ENCODE data around the genes DMAP1 and ZSWIM5.

GRCh38 chr1:44212722-44213131, 544 bp upstream of the DMAP1 start:
- PRO-cap = no peak

- PRO-cap = bidirectional peak, plus-strand start at chr1:44213471, minus-strand start at chr1:44213401
Measured at GRCh38 chr1:44213143-44214145, at the start of gene DMAP1. Gene DMAP1, plus strand, starts transcription at chr1:44213471.

DNA sequence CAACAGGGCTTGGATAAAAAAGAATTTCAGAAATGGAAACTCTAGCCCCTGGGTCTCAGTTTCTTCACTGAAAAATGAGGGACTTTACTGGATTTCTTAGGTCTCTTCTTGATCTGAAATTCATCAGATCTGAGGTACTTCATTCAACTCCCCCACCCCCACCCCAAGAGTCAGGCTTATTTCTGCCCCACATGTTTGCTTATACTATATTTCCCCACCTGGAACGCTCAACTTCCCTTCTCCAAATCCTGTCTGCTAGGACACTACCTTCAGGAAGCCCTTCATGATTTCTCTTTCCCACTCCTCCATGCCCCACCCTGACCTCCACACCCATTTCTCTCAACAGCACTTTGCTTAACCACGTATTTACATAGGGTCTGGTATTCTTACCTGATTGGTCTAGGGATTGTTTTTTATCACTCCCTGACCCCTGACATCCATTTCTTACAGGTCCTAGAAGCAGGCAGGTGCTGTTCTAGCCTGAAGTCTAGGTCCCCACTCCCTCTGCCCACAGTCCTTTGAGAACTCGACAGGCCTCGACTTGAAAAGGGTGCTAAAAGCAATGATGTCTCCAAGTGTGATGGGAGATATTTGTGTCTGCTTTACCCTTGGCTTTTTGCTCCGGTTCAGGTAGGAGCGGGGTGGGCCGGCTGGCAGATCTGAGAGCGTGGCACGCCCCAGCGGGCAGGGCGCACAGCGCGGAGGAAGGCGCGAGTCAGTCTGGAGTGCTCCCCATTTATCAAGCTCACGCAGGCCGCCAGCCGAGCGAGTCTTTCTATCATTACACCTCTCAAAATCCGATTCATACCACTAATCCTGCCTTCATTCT, 47.5 kb downstream of the DMAP1 start:
- PRO-cap = no peak

DNA sequence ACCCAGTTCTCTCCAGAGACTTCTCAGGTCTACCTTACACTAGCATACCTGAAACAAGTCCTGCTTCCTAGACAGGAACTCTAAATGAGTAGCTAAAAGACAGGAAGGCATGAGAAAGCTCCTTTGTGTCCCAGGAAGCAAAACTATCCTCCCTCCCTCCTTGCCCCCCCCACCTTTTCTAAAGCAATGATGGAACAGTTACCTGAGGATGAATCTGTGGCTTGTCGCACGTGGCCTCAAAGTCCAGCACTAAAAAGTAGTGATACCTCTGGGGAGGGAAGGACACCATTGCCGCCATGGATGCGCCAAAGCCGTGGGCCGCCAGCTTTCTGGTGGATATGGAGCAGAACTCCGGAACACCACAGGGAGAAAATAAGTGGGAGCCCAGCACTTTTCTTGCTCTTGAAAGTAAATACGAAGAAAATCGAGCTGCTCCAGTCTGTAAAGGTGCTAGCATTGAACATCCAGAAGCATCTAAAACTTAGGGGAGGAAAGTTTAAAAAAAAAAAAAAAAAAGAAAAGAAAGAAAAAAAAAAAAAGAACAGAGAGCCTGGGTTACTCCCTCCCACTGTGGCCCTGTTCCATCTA, 16.1 kb downstream of the ERI3 start:
- PRO-cap = no peak

- PRO-cap = no peak
Measured at GRCh38 chr1:44352593-44353260, 2.3 kb downstream of the ERI3 start.

DNA sequence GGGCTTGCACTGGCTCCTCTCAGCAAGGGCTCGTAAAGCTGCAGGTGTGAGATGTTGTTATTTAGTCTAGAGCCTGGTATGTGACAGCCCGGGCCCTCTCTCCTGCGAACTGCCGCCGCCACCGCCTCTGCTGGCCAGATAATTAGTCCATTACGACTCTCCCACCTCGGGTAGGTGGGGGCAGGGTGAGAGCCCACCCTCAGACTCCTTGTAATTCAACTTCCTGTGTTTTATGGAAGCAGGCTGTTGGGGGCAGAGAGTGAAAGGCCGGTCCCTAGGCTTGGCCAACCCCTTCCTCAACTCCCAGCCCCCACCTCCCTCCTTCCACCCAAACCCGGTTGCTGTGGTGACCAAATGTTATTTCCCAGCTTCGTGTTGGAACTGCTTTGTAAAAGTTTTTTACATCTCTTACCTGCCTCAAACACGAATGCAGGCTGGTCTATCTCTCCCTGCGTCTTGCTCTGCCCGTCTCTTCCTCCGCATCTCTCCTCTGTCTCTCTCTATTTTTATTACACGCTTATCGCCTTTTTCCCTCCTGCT, 119.2 kb downstream of the RNF220 start:
- PRO-cap = no peak

DNA sequence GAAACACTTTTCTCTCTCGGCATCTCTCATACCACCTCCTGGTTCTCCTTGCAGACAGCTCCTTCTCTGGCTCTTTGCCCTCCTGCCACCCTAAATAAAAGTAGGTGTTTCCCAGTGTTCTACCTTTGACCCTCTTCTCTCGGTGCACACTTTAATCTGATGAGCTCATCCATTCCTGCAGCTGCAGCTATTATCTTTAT, 126.9 kb downstream of the TMEM53 start:
- PRO-cap = no peak

GRCh38 chr1:44617325-44617910, 56.9 kb downstream of the TMEM53 start:
- PRO-cap = no peak

DNA sequence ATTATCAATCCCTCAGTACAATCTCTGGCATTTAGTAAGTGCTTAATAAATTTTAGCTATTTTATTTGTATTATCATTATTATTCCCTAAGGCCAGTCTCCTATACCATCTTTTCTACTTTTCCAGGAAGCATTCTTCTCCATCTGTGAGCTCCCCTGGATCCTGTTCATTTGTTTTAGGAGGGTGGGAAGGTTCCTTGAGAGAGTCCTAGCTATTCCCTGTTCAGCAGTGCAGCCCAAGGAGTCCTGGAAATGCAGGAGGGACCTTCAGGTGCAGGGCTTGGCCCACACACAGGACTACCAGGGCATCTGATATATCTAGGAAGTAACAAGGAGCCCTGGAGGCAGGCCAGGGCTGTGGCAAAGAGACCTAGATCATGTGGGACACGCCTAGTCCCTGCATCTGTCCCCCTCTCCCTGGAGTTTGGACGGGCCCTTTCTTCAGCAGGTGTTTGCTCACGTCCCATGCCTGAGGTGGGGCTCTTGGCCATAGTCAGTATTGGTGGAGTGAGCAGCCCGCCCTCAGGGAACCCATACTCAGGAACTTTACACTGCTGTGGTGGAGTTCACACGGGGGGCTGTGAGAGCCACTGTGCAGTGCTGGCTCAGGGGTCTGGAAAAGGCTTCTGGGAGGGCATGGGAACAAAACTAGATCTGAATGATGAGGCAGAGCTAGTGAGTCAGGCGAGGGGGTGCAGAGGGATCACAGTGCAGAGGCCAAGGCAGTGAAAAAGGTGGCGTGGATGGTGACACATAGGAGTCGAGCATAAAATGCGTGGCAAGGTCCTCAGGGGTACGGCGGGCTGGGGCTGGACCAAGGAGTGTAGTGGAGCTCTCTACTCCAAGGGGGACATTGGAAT, 25.7 kb downstream of the TMEM53 start:
- PRO-cap = no peak

GRCh38 chr1:44757400-44757738, 17.7 kb downstream of the KIF2C start:
- PRO-cap = no peak

DNA sequence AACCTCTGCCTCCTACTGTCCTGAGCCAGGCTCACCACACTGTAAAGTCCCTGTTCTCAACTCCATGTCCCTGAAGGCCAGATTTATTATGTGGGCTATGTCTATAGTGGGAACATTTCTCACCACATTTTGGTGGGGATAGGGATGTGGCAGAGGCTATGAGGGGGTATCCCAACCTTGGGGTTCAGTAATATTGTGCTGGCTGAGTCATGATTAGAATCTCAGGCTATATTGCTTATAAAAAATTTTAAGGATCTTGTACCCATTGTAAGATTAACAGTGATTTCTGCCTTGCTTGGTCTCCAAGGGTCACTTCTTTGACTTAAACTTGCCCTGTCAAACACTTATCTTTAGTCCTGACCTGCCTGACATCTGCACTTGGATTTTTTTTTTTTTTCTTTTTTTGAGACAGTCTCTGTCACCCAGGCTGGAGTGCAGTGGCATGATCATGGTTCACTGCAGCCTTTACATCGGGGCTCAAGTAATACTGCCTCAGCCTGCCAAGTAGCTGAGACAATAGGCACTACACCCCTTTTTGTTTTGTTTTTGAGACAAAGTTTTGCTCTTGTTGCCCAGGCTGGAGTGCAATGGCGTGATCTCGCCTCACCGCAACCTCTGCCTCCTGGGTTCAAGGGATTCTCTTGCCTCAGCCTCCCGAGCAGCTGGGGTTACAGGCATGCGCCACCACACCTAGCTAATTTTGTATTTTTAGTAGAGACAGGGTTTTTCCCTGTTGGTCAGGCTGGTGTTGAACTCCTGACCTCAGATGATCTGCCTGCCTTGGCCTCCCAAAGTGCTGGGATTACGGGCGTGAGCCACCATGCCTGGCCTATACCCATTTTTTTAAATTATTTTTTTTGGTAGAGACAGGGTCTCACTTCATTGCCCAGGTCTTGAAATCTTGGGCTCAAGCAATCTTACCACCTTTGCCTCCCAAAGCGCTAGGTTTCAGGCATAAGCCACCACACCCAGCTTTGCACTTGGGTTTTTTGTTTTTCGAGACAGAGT, 3.8 kb downstream of the RPS8 start:
- PRO-cap = unidirectional peak, plus-strand start at position 357 of the sequence

- PRO-cap = no peak
Measured at GRCh38 chr1:44791469-44791760, 3.4 kb upstream of the BEST4 start.

DNA sequence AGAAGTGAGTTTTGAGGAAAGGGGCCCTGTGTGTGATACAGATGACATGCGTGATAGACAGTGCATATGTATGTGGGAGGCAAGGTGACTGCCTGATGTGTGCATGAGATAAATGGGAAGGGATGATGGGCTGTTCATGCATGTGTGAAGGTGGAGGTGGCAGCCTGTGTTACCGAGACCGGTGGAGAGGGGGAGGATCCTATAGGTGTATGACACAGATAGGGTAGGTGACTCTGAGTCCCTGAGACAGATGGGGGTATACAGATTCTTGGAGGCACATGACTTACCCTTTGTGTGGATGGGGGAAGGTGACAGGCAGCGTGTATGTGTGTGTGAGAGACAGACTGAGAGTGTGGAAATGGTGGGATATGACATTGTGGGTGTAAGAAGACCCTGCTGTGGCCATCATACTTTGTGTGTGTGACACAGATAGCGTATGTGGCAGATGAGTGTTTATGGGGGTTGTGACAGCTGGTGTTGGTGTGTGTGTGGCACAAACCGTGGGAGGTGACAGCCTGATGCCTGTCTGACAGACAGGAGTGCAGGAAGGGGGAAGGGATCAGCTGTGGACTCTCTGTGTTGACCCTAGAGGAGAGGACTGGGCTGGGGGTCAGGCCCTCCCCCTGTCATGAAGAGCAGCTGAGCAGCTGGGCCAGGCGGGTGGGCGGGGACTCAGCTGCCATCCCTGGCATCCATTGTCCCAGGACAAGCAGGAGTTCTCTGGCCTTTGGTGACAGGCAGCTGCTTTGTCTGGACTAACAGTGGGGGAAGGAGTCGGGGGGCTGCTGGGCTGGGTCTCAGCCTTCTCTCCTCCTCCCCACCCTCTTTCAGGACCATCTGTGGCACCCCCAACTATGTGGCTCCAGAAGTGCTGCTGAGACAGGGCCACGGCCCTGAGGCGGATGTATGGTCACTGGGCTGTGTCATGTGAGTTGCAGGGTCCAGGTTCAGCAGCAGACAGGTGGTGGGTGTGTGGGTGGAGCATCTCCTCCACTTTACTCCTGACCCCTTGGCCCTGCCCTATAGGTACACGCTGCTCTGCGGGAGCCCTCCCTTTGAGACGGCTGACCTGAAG, 2.1 kb downstream of the PLK3 start:
- PRO-cap = unidirectional peak, plus-strand start at position 175 of the sequence; bidirectional peak, plus-strand start at position 868 of the sequence, minus-strand start at position 829 of the sequence

- PRO-cap = bidirectional peak, plus-strand start at chr1:44809429, minus-strand start at chr1:44809290; bidirectional peak, plus-strand start at chr1:44809859, minus-strand start at chr1:44809704
Measured at GRCh38 chr1:44808944-44810101, 1.0 kb downstream of the BTBD19 start.

- PRO-cap = no peak
Measured at GRCh38 chr1:44817046-44818461, 9.2 kb downstream of the BTBD19 start.

DNA sequence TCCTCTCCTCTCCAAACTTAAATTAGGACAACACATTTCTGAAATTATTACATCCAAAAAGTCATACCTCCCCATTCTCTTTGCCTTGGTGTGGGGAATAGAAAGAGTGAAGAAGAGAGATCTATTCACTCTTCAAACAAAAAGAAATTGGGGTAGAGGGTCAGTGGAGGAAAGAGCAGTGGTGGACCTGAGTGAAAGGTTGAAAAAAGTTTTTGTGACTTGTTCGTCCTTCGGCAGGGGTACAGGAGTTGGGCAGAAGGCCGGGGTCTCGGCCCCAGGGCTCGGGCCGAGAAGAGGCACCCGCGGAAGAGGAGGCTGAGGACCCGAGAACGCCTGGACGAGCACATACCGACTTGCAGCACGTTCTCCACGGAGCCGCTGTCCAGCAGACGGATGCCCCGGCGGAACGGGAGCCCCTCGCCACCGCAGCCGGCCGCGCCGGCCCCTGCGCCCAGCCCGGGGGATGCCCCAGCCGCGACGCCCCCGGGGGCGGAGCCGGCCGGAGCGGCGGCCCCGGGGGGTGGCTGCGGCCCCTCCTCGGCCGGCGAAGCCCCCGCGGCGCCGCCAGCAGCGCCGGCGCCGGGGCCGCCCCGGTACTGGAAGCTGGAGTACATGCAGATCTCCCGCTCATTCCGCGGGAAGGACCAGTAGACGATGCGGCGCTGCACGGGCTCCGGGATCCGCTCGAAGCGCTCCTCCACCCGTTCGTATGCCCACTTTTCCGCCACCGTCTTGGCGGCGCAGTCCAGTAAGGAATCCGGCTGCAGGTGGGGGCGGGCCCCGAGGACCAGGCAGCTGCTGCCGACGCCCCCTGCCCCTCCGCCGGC, 785 bp downstream of the ZSWIM5 start:
- PRO-cap = bidirectional peak, plus-strand start at position 630 of the sequence, minus-strand start at position 447 of the sequence

DNA sequence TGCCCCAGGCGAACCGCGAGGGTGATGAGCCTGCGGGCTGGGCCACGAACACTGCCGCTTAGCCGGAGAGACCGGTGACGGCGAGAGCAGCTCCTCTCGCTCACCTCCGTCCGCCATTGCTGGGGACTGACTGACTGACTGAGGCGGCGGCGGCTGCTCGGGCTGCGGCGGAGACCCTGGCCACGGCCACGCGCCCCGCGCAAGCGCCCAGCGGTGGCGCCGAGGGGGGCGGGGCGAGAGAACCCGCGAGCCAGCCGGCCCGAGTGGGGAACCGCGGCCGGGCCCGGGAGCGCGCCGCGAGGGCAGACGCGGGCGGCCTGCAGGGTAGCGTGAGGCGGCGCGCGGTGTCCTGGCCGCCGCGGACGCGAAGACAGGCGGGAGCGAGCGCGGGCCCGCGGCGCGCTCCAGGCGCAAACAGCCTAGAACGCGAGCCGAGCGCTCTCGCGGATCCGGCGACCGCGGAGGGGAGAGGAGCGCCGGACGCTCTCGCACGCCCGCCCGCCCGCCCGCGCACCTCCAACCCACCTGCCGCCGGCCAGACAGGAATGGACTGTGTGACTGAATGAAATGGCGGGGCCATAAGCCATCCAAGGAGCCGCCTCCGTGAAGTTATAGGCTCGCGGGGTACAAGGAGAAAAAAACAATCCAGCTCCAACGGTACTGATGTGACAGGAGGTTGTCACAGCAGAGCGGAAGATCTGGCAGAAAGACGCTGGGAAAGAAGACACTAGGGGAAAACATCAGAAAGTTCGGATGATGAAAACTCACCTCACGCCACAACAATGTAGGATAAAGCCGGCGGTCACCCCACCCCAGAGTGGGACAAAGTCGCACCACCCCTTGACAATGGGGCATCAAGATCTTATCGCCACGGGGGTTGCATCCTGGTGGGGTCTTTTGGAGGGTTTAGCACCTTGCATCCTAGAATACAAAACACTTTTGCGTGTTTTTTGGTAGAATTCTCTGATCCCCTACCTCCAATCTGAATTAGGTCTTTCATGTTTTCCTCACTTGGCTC, at the start of gene ZSWIM5:
ZSWIM5 (minus strand) TSS at position 372 of the 1,018 bp plus-strand sequence.
- PRO-cap = bidirectional peak, plus-strand start at position 444 of the sequence, minus-strand start at position 372 of the sequence; bidirectional peak, plus-strand start at position 553 of the sequence, minus-strand start at position 552 of the sequence

GRCh38 chr1:45303375-45304540, 22.9 kb upstream of the HPDL start:
- PRO-cap = bidirectional peak, plus-strand start at chr1:45303893, minus-strand start at chr1:45303561; bidirectional peak, plus-strand start at chr1:45304202, minus-strand start at chr1:45304044

GRCh38 chr1:45321358-45322182, 5.1 kb upstream of the HPDL start:
- PRO-cap = no peak

DNA sequence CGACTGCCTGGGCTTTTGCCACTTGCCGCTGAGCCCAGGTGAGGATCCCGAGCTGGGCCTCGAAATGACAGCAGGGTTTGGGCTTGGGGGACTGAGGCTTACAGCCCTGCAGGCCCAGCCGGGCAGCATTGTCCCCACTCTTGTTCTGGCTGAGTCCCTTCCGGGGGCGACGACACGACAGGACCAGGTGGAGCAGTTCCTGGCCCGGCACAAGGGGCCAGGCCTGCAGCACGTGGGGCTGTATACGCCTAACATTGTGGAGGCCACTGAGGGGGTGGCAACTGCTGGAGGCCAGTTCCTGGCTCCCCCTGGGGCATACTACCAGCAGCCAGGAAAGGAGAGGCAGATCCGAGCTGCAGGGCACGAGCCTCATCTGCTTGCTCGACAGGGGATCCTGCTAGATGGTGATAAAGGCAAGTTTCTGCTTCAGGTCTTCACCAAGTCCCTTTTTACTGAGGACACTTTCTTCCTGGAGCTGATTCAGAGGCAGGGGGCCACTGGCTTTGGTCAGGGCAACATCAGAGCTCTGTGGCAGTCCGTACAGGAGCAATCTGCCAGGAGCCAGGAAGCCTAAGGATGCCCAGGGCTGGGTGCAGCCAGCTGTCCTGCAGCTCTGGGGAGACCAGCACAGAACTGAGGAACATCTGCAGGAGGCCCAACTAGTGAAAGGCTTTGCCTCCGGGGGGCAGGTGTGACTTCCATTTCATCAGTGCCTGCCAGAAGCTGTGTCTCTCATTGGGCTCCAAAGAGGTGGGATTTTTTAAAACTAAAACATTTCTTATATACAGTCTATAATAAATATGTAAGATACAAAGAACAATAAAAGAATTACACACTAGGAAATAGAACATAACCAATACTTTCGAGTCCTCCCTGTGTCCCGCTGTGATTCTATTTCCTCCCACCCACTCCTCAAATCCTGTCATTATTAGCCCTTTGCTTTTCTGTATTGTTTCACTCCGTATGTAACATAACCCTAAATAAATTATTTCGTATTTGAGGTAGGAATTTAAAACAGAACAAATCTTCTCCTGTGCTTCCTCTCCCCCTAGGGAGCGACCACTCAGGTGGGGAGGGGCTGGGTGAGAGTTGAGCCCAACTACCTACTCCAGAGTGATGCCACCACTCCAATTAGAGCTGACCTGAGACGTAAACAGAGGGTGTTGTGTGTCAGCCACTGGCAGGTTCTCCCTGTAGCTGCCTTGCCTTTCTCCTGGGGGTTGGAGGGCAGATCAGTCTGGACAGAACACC, 1.4 kb downstream of the HPDL start:
- PRO-cap = no peak

Data from left lung (tissue), 1 donor.